ENCODE measurements around the gene ETV5.

DNA sequence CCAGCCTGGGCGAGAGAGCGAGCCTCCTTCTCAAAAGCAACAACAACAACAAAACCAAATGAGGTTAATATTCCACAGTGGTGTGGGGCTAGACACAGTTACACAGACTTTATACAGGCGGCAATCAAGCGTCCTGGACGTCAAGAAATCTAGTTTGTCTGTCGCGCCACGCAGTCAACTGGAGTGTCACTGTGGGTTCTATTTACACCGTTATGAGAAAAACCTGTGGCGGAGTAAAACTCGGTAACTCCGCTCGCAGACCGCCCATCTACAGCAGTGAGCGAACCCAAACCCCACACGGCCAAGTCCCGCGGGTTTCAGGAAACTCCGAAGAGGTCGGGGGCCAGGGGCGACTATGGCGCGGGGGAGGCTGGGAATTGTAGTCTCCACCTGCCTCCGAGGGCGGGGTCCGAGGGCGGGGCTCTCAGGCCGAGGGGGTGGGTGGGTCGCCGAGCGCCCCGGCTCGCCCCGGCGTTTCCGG lies 329 bp upstream of the PSMD2 start:
- PRO-cap, result bidirectional peak, plus-strand start outside the sequence, minus-strand start at position 278 of the sequence

GRCh38 chr3:184314921-184315890 lies 800 bp downstream of the EIF4G1 start:
- PRO-cap, result bidirectional peak, plus-strand start at chr3:184315166, minus-strand start at chr3:184315050; unidirectional peak, minus-strand start at chr3:184315659

- PRO-cap, result no peak
These were observed 1.5 kb downstream of the EIF4G1 start for GRCh38 chr3:184315891-184316240.

- PRO-cap, result bidirectional peak, plus-strand start at chr3:184569267, minus-strand start at chr3:184568998
These were observed 7.3 kb downstream of the EPHB3 start for GRCh38 chr3:184568500-184569624.

- PRO-cap, result bidirectional peak, plus-strand start at chr3:184582798, minus-strand start at chr3:184582725
These were observed 20.9 kb downstream of the EPHB3 start for GRCh38 chr3:184582480-184582943.

- PRO-cap, result no peak
These were observed 69.0 kb downstream of the MAGEF1 start for GRCh38 chr3:184642838-184643326.

- PRO-cap, result no peak
These were observed 59.9 kb downstream of the MAGEF1 start for GRCh38 chr3:184651974-184652411.

DNA sequence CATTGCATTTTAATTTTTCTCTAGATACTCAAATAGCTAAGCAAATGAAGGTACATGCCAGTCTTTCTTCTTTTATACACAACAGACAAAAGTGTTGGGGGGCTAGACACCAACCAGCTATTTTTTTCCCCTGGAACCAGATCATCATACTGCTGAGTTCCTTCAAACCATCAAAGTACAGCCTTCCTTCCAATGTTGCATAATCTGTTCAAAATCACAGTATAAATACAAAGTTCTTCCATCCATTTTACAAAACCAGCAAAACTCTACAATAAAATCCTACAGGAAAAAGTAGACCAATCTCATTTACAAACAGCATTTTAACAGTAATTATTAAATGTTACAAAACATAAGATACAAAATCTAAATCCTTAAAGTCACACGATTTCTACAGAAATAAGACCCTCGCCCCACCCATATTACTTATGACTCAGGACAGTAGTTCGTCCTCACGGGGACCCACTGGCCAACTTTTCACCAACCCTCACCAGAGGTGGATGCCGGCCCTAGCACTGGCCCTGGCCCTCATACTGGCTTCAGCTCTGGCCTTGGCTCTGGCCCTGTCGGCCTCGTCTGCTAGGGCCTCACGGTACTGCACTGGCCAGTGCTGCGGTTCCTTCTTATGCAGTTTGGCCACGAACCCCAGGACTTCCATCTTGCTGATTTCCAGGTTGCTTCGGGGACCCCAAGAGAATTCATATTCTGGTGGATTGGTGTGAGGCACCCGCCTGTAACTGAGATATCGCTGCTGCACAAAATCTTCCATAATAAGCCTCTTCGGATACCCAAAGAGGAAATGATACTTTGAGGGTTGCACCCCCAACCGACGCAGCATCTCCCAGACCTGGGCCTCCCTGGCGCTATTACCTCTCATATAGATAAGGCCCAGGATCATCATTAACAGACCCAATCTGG lies 1.2 kb downstream of the MAGEF1 start:
- PRO-cap, result no peak

- PRO-cap, result no peak
These were observed 103.9 kb downstream of the VPS8 start for GRCh38 chr3:184915824-184916375.

DNA sequence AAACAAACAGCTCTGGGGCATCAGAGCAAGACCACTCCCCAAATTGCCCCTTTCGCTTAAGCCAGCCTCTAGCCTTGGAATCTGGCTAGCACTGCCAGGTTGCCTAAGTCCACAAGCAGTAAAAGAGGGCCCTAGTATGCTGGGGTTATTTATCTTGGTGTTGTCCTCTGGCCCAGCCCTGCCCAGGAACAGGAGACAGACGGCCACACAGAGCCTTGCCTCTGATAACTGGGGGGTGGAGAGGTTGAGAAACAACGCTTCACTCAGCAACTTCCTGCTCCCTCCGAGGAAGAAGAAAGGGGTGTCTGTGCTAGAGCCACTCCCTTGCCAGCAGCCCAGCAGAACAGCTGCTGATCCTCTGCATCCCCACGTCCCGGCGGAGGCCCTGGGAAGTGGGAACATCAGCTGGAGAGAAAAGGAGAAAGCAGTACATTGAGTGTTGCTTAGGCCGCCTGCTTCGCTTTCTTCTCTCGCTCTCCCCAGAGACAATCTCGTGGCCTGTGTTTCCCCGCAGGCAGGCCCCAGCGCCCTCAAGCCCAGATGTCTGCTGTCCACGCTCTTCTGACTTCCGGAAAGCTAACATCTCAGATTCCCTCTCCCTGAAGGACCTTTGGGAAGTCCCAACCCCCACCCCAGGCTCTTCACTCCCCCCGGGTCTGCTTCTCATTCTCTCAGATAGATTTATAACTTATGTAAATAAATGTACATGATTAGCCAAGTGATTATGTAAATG lies 22.6 kb upstream of the C3orf70 start:
- PRO-cap, result bidirectional peak, plus-strand start at position 319 of the sequence, minus-strand start at position 230 of the sequence

GRCh38 chr3:185216146-185216907 lies 37.5 kb downstream of the EHHADH start:
- PRO-cap, result no peak

DNA sequence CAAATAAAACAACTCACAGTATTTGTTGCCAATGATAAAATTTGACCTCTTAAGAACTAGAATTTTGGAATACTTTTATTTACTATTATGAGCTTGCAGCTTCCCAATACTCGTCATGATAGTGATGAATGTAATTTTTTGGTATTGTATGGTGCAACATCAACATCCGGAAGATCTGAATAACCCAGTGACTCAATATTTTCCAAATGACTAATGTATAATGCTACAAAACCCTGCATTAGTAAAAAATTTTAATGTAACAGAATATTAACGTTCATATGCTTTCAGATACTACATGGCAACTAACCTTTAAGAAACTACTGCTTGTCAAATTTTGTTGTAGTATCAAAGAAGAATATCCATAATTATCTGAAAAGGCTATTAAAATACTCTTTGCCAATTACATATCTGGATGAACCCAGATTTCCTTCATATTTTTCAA lies 95.4 kb downstream of the IGF2BP2 start:
- PRO-cap, result no peak

DNA sequence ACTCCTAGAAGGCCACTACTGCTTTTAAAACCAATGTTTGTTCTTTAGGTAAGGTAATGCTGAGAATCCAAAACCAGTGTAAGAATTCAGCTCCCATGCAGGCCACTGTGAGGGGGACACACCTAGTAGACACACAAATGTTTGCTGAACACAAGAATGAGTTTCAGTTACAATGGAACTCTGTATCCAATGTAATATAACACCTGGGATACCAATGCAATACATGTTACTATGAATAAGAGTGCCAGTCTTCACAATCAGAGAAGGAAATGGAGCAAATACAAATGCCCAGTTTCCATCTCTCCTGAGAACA lies 65.9 kb downstream of the IGF2BP2 start:
- PRO-cap, result bidirectional peak, plus-strand start at position 254 of the sequence, minus-strand start at position 109 of the sequence

DNA sequence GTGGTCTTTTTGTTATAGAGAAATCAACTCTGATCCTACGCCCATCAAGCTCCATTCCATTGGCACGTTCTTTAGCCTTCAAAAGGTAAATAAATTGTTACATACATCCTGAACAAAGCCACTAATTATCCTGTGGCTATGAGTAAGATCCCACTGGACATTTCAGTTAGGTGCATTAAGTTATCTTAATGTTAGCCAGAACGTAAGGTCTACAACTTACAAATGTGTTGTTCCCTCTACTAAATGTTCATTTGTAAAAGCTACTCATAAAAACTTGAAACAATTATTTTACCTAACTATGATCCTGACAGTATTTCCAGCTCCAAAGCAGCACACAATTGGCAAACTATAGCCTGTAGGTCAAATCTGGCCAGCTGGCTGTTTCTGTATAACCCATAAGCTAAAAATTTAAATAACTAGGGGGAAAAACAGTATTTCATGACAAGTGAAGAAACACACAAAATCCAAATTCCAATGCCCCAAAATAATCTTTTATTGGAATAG lies 15.7 kb downstream of the TRA2B start:
- PRO-cap, result no peak

GRCh38 chr3:186108257-186109330 lies at the start of gene ETV5:
TSS of gene ETV5 (minus strand) at chr3:186109089.
- PRO-cap, result unidirectional peak, minus-strand start at chr3:186109055; bidirectional peak, plus-strand start at chr3:186109458, minus-strand start at chr3:186109089

- PRO-cap, result bidirectional peak, plus-strand start at chr3:186109458, minus-strand start at chr3:186109089
These were observed 818 bp upstream of the ETV5 start for GRCh38 chr3:186109331-186110482.

DNA sequence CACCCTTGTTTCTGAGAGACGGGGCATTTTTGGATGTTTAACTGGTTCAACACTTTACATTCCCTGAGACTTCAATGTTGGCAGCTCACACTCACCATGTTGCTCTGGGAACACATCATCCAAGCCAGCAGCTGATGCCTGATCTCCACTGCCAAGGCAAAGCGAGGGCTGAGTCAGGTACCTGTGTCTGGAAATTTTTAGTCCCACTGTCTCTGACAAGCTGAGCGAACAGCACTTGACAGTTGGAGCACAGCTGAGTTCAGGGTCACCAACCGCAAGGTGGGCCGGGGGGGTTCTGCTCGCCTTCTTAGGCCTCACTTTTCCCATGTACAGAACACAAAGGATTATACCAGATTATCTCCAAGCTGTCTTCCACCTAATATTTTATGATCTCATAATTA lies 3.6 kb upstream of the DGKG start:
- PRO-cap, result no peak

- PRO-cap, result no peak
These were observed 21.1 kb upstream of the DGKG start for GRCh38 chr3:186383023-186383571.

DNA sequence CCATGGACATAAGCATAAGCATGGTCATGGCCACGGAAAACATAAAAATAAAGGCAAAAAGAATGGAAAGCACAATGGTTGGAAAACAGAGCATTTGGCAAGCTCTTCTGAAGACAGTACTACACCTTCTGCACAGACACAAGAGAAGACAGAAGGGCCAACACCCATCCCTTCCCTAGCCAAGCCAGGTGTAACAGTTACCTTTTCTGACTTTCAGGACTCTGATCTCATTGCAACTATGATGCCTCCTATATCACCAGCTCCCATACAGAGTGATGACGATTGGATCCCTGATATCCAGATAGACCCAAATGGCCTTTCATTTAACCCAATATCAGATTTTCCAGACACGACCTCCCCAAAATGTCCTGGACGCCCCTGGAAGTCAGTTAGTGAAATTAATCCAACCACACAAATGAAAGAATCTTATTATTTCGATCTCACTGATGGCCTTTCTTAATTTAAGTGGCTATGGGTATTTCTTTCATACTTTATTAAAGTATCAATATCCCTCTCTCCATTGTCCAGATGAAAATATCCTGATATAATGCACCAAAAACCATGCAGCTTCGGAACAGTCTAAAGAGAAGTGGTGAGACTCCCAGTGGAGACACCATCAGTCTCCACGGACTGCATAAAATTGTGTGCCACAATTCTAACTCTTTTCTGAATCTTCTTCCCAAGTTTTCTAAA lies 24.9 kb downstream of the KNG1 start:
- PRO-cap, result no peak

DNA sequence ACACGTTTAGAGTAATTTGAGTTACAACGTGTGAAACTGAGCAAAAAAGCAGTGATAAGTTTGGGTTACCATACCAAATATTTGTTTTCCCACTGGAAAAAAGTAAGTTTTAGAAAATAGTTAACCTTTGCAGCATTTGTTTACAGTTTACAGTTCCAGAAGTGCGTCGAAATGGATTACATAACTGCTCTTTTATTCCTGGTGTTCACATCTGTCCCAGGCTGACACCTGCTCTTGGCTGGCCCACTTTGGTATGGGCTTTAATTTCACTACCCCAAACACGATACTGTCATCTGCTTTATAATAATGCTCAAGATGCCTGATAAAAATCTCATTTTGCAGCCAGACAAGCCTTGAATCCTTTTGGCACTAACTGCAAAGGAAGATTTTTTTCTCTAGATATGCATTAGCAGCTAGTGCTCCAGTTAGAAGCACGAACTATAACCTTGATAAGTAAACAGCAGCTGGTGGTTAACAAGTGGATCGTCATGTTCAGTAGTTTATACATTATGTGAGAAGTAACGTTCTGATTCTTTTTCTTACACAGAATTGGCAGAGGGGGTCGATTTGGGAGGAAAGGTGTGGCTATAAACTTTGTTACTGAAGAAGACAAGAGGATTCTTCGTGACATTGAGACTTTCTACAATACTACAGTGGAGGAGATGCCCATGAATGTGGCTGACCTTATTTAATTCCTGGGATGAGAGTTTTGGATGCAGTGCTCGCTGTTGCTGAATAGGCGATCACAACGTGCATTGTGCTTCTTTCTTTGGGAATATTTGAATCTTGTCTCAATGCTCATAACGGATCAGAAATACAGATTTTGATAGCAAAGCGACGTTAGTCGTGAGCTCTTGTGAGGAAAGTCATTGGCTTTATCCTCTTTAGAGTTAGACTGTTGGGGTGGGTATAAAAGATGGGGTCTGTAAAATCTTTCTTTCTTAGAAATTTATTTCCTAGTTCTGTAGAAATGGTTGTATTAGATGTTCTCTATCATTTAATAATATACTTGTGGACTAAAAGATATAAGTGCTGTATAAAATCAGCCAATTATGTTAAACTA lies 5.5 kb downstream of the EIF4A2 start:
- PRO-cap, result no peak

Data from mucosa of descending colon (tissue), 1 donor.